ENCODE measurements around the gene CDK13.

GRCh38 chr7:39758153-39758730 lies 134.9 kb downstream of the RALA start:
- CAGE, long polyA plus RNA, result no peak
- RRBS, result no CpG with 5 or more reads among the region's 7 CpGs

DNA sequence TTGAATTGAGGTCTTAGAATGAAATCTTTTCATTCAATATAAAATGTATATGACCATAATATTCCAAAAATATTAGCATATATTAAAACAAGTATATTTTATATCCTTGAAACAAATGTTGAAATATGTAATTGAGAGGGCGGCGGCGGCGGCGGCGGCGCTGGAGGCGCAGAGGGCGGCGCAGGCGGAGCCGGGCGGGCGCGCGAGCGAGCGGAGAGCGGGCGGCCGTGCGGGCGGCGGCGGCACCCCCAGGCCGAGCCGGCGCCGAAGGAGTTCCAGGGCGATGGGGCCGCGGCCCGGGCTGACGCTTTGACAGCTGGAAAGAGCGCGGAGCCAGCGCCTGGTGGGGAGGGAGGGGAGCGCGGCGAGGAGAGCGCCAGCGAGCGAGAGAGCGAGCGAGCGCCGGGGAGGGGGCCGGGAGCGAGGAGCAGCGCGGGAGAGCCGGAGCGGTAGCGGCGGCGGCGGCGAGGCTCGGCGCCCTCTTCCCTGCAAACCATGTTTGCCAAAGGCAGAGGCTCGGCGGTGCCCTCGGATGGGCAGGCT lies 116.9 kb upstream of the CDK13 start:
- CAGE, long polyA plus RNA, result no peak
- RRBS, result under 1% methylated on average over 12 of the region's 63 CpGs

DNA sequence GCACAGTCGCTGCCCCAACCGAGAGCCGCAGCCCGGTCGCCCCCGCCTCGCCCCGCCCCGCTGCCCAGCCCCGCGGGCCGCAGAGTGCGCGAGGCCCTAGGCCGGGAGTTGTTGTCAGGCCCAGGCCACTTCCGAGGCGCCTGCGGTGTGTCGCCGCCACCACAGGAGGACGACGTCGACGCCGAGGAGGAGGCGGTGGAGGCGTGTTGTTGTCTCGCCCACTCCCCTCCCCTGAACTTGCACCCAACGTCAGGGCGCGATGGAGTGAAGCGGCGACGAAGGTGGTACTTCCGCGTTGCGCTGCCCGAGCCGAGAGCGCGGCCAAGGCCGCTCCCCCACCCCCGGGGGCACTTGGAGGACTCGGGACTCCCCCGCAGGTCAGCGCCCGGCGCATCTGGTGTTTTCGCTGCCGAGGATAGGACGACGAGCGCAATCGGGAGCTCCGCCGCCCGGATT lies at the start of gene CDK13:
TSS of gene CDK13 (plus strand) at position 287 of the 456 bp plus-strand sequence.
- CAGE, long polyA plus RNA, result no peak
- RRBS, result 2% methylated on average over 30 of the region's 57 CpGs

DNA sequence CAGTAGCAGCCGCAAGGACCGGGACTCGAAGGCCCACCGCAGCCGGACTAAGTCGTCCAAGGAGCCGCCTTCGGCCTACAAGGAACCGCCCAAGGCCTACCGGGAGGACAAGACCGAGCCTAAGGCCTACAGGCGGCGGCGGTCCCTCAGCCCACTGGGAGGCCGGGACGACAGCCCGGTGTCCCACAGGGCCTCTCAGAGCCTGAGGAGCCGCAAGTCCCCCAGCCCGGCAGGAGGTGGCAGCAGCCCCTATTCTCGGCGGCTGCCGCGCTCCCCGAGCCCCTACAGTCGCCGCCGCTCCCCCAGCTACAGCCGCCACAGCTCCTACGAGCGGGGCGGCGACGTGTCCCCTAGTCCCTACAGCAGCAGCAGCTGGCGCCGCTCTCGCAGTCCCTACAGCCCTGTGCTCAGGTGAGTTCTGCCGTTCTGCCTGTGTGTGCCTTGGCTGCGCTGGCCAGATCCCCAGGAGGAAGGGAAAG lies 1.4 kb downstream of the CDK13 start:
- CAGE, long polyA plus RNA, result no peak
- RRBS, result 1% methylated on average over 16 of the region's 38 CpGs

GRCh38 chr7:39971901-39972178 lies 21.8 kb downstream of the CDK13 start:
- CAGE, long polyA plus RNA, result no peak
- RRBS, result no CpG with 5 or more reads among the region's 1 CpG

- CAGE, long polyA plus RNA, result no peak
- RRBS, result no CpG with 5 or more reads among the region's 1 CpG
Measured at GRCh38 chr7:39972377-39972645, 22.3 kb downstream of the CDK13 start.

GRCh38 chr7:39979436-39980265 lies 29.6 kb downstream of the CDK13 start:
- CAGE, long polyA plus RNA, result no peak
- RRBS, result no CpG with 5 or more reads among the region's 8 CpGs

DNA sequence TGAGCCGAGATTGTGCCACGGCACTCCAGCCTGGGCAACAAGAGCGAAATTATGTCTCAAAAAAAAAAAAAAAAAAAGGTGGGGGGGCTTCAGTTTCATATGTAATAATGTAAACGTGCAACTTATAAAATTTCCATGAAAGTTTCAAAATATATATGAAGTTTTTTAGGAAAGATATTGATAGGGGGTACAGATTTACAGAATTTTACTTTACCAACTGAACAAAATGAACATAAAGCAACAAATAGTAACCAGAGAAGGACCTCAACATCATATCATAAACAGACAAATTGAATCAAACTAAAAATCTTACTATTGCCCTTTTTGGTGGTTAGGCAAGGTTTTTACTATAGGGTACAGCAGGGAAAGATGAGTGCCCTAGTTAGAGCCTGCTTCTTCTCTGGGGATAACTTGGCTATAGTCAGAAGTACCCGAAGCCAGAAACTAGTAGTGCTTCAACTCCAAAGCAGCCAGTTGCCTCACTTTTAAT lies 70.2 kb downstream of the MPLKIP start:
- CAGE, long polyA plus RNA, result no peak
- RRBS, result no CpG with 5 or more reads among the region's 5 CpGs

DNA sequence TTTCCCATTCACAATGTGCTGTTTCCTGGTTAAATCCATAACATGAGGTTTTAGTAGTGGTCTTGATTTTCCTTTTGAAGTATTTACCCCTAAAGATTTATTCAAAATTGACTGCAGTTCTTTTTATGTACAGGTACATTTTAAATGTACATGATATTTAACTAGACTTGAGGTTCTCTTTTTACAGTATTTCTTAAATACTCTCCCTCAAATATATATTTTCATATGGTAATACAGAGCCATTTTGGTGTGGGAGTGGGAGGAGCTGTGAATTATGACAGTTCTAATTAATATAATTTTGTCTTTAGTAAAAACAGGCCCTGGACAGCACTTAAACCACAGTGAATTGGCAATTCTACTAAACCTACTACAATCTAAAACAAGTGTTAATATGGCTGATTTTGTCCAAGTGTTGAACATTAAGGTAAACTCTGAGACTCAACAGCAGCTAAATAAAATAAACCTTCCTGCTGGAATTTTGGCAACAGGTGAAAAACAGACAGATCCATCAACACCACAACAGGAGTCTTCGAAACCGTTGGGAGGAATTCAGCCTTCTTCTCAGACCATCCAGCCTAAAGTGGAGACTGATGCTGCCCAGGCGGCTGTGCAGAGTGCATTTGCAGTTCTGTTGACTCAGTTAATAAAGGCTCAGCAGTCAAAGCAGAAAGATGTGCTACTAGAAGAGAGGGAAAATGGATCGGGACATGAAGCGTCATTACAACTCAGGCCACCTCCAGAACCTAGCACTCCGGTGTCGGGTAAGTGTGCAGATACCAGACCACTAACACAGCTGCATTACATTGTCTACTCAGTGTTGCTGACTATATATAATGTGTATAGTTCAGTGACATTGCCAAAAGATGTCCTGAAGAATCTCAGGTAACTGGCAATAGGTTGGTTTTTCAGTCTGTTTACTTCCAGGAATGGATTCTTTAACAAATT lies 41.7 kb downstream of the MPLKIP start:
- CAGE, long polyA plus RNA, result no peak
- RRBS, result no CpG with 5 or more reads among the region's 7 CpGs

DNA sequence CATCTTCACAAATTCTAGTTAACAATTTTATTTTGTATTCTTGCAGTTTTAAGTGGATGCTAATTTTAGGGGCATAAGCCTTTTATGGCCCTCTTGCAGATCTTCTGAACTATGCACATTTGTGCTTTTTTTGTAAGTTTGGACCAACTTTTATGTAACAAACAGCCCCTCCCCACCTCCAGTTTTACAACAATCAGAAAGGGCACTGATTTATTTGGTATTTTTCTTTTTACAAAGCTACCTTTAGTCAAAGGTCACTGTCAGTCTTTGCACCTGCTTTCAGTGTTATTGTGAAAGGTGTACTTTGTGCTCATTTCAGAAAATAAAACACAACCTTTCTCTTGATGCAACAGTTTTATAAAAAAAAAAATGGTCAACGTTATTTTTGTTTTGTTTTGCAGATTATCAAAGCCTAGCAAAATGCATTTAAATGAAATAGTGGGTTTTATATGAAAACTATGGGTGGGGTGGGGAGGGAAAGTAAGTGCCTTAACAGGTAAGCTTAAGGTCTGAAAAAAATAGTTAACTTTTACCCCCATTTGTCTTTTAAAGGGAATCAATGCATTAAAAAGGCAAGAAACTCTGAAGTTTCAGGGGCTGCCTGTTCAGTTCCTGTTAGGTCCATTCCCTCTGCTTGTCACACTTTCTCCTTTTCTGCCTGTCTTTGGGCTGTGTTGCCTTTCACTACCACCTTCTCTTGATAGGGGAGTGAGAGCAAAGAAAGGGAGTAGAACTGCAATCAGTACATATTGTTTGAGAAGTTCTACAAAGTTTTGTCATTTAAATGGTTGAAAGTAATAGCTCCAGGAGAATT lies 39.0 kb downstream of the MPLKIP start:
- CAGE, long polyA plus RNA, result no peak
- RRBS, result no CpG with 5 or more reads among the region's 1 CpG

DNA sequence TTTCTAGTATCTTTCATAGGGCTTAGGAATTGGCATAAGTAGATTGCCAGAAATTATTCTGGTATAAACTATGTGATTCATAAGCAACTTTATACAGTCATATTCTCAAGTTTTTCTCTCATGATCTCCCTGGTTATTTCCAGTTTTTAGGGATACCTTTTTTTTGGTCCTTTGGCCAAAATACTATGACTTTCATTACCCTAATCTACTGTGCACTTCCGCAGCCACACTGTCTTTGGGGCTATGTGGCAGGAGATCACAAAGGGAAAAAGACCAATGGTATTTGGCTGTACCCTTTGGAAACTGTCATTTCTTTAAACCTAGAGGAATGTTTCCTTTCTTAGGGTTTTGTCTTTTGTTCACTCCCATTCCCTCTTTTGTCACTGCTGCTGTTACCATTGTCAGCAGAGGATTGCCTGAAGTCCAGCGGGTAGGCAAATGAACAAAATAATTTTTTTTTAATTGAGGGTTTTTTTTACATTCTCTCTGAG lies 374.4 kb downstream of the SUGCT start:
- CAGE, long polyA plus RNA, result no peak
- RRBS, result no CpG with 5 or more reads among the region's 2 CpGs

GRCh38 chr7:40827218-40828017 lies 692.6 kb downstream of the SUGCT start:
- CAGE, long polyA plus RNA, result no peak
- RRBS, result no CpG with 5 or more reads among the region's 10 CpGs

DNA sequence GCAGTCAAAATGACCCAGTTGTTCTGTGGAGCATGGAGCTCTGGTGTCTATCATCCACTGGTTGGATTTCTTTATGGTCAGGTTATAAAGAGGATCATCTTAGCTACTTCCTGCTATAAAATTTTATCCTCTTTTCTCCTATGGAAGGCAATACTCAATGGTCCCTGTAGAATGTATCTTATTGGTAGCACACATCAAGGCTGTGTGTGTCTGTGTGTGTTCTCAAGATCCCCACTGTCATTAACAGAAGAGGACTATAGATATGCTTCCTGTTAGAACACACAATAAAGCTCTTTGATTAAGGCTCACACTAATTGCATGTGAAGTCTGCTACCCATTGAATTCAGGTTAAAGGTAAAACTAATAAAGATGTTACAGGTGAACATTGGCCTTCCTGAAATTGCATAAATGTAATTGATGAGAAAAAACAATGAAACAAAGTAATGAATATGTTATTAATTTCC lies 747.5 kb downstream of the SUGCT start:
- CAGE, long polyA plus RNA, result no peak

DNA sequence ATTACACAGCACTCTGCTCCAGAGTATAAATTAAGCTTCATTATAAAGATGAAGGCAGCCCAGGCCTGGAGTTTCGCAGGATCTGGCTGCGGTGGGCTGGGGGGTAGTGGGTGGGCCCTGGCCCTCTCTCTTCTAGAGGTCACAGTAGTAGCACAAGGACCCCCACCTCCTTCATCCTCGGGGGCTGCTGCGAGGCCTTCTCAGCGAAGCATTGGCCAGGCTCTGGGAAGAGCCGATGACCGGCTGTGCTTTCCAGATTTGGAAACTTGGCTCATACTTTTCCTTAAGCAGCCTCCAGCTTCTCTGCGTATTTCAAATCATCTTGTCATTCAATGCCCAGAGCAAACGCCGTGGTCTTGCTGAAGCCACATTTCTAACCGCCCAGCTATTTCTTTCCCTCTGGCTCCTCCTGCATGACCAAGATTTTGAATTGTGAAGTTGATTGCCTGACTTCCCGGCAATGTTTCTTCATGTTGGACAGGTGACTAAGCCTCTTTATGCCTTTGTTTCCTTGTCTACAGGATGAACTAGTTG lies 765.1 kb downstream of the SUGCT start:
- CAGE, long polyA plus RNA, result no peak
- RRBS, result no CpG with 5 or more reads among the region's 12 CpGs

DNA sequence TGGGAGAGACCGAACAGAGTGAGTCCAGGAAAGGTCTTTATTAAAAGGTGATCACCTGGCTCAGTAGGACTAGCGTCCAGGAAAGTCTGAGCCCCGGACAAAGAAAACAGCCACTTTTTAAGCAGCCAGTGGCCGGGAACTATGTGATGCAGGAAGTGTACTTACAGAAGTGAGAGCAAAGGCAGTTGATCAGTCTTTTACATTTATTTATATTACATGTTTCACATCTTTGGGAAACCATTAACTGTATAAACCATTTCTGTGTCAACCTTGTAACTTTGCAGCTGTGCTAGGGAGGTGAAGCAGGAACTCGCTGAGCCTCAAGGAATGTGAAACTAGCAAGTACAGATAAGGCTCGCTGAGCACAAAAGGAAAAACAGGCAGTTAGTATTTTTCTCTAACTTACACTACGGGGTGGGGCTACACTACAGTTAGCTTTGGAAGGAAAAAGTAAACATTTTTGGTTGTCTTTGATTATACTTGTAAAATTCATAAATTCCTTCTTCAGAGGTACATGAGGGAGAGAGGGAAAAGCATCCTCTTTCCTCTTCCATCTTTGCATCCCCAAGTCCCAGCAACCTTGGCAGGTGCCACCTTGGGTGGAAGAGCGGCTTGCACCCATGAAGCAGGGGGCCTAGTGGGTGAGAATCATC lies 39.8 kb upstream of the HECW1 start:
- CAGE, long polyA plus RNA, result no peak
- RRBS, result no CpG with 5 or more reads among the region's 8 CpGs

DNA sequence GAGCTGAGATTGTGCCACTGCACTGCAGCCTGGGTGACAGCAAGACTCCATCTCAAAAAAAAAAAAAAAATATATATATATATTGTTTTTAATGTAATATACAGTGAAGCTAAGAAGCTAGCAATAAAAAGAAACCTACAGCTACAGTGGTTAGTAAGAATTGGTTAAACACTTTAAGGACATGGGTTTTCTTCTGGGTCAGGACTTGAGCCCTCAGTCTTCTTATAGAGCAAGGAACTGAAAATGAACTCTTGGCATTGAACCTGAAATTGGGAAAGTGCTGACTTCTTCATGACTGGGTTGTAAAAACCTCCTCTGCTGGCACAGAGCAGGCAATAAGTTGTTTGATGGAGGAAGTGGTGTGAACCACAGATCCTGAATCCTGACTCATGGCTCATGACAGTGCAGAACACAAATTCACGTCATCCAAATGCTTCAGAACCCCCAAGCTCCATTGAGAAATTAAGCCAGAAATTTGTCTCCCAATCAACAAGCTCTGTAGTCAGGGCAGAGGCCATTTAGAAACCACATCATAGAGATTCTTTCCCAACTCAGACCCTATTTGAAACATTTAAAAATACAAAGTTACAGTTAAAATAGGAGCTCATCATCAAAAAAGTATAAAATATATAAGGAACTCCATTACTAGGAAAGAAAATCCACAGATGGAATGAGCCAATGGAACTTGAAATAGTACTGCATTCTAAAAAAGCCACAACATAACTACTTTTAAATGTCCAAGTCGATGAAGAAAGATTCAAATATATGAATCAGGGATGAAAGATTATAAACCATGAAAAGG lies 10.4 kb upstream of the STK17A start:
- CAGE, long polyA plus RNA, result no peak
- RRBS, result no CpG with 5 or more reads among the region's 2 CpGs

GRCh38 chr7:43585491-43586034 lies 2.7 kb downstream of the STK17A start:
- CAGE, long polyA plus RNA, result no peak
- RRBS, result no CpG with 5 or more reads among the region's 2 CpGs

DNA sequence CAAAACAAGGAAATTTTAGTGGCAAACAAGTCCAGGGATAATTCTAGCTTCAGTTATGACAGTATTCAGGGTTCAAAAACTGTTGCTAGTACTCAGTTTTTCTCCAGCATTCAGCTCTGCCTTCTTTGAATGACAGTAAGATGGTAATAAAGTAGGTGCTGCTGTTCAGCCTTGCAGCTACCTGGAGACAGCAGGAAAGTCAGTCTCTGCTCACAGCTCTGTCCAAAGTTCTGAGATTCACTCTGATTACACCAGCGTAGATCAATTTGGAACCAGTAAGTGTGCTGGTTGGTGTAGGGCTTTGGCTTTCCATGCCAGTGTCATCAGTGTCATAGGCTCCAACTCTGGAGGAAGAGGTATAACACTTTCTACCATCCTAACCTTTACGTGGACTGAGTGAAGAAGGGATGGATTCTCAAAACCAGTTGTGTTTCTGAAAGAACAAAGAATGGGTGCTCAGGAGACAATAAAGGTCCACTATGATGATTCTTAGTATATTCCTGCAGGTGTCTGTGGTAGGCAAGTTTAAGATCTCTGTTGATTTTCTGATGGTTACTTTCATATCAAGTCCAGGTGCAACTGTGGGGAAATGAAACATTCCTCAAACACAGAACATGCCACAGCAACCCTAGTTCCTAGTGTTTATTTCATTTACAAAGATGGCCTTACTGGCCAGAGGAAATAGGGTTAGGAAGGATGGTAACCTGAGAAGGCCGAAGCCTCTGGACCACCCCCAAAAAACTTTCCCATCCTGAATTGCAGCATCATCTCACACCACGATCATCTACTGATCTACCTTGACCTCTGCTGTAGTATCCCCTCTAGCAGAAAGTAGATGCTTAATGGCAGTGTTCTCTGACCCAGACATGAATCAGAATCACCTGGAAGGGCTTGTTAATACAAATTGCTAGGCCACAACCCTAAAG lies 26.4 kb downstream of the STK17A start:
- CAGE, long polyA plus RNA, result no peak
- RRBS, result no CpG with 5 or more reads among the region's 4 CpGs

DNA sequence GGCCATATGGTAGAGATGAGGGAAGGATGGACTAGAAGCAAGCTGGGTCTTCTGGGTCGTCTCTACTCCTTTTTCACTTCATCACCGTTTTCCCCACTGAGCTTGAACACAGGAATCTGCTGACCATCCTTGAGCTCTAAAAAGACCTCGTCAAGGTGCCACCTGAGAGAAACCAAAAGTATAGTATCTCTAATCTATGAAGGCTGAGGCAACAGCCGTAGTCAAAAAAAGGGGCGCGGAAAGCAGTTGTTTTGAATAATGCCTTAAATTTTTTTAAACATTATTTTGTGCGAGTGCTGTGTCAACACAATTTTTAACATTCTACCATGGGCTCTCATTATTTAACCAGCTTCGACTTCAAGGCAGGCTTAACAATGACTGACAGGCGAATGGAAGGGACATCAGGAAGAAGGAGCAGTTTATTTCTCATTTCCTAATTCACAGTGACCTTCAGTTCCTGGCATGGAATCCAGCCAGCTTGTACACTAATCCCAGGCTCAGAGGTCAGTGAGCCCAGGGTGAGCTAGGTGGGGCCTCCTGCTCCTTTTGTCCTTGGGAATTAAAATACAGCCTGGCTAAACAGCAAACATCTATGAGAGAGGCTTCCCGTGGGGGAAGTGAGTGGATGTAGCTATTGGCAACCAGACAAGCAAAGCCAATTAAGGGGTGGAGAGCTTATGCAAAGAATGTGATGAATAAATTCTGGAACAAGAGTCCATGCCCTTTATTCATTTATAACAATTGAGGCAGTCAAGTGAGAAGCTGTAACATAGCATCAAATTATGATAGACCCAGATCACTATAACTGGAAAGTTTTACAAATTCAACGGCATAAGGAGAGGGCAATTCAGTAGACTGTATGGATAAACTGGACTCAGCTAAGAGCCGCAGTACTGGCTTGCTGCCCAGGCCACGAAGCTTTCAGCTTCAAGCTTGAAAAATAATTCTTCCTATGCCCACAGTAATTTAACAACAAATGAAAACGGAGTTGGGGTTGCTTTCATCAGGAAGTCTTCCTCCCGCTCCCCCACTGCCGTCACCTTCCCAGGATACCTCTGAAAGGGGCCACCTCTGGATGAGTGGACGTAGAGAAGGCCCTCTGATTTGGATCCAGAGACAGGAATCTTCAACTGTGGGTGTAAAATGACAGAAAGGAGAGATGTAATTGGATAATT lies 57.0 kb downstream of the STK17A start:
- CAGE, long polyA plus RNA, result no peak
- RRBS, result no CpG with 5 or more reads among the region's 17 CpGs

DNA sequence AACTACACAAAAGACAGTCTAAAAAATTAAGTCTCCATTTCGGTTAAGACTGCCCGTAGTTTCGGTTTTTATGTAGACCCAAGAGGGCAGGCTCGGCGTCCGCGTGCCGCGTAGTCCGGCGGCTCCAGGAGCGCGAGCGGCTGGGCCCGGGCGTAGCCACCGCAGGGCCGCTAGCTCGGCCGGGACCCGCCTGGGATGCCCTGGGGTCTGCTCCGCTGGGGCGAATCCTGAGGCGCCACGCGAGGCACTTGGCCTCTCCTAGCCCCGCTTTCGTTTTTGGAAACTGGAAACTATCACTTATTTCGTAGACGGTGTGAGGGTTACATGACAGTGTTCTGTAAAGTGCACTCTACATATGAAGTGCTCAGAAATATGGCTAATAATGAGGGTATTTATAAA lies 488 bp downstream of the BLVRA start:
- CAGE, long polyA plus RNA, result no peak
- RRBS, result no CpG with 5 or more reads among the region's 30 CpGs

Data from BJ (cell line).